CMK (cell line): ENCODE data around the genes GNAT1, RAD54L2 and IQCF5.

DNA sequence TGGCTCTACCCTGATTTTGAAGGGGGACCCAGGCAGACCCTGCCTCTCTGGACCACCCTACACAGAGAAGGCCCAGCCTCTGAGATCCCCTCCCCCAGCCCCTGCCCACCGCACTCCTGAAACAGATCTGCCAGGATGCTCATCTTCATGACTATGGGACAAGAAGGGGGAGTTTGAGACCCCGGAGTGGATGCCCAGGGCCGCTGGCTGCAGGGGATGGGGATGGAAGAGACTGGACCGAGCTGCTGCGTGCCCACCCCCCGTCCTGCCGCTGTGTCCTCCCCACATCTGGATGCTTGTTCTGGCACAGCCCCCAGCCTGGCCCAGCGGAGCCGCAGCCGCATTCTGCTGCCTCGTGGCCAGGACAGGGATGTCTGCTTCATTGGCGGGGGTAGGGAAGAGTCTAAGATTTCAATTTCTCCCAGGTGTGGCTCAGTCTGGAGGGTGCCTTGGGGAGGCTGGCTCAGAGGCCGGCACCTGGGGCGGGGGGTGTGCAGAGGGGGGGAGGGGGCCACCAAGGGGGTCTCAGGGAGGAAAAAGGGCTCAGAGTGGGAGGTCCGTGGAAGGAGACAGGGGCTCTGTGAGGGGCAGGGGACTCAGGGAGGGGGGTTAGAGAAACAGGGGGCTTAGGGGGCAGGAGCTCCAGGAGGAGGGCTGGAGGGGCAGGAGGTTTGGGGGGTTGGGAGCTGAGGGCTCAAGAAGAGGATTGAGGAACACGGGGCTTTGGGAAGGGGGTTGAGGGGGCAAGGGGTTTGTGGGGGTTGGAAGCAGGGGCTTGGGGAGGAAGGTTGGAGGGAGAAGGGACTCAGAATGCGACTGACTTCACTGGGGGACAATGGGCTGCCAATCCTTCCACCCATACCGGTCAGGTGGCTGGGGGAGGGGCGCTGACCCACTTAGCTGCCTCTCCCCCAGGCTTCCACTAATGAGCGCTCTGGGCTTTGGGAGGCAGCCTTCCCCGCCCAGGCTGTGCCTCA lies 30.1 kb upstream of the SEMA3F start:
- RRBS: no CpG with 5 or more reads among the region's 21 CpGs

DNA sequence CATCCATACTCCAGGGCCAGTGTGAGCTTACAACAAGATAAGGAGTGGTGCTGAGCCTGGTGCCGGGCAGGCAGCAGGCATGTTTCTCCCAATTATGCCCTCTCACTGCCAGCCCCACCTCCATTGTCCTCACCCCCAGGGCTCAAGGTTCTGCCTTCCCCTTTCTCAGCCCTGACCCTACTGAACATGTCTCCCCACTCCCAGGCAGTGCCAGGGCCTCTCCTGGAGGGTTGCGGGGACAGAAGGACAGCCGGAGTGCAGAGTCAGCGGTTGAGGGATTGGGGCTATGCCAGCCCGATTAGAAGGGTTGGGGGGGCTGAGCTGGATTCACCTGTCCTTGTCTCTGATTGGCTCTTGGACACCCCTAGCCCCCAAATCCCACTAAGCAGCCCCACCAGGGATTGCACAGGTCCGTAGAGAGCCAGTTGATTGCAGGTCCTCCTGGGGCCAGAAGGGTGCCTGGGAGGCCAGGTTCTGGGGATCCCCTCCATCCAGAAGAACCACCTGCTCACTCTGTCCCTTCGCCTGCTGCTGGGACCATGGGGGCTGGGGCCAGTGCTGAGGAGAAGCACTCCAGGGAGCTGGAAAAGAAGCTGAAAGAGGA lies at the start of gene GNAT1:
TSS of gene GNAT1 (plus strand) at position 424 of the 604 bp plus-strand sequence.
- RRBS: no CpG with 5 or more reads among the region's 7 CpGs

- RRBS: no CpG with 5 or more reads among the region's 3 CpGs
These were observed 15.9 kb downstream of the GNAI2 start for GRCh38 chr3:50251888-50252276.

- RRBS: no CpG with 5 or more reads among the region's 10 CpGs
These were observed 9.6 kb upstream of the SEMA3B start for GRCh38 chr3:50259422-50259715.

DNA sequence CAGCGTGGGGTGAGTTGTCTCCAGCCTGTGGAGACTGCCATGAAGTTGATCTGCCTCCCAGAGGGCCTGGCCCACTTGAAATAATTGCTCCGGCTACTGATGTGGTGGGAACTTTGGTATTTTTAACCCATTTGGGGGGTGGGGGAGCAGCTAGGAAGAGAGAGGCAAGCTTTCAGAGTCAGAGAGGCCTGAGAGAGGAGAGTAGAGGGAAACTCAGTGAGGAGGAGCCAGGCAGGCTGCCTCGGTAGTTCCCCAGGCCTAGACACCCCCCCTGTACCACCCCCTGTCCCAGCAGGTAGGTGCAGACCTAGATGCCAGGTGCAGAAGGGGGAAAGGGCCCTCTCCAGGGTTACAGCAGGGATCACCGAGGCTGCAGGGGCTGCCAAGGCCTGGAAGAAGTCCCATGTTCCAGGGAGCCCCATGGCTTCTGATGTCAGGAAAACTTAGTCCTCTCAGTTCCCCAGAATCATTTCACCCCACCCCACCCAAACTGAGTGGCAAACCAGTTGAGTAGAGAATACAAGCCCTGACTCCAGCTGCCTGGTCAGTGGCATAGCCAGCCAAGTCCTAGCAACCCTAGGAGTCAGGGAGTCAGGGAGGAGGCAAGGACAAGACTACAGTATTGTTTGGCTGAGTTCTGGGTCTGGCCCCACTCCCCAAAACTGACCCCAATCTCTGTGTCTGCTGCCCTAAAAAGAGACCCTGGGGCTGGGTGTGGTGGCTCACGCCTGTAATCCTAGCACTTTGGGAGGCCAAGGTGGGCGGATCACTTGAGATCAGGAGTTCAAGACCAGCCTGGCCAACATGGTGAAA lies 7.4 kb upstream of the SEMA3B start:
- RRBS: no CpG with 5 or more reads among the region's 6 CpGs

DNA sequence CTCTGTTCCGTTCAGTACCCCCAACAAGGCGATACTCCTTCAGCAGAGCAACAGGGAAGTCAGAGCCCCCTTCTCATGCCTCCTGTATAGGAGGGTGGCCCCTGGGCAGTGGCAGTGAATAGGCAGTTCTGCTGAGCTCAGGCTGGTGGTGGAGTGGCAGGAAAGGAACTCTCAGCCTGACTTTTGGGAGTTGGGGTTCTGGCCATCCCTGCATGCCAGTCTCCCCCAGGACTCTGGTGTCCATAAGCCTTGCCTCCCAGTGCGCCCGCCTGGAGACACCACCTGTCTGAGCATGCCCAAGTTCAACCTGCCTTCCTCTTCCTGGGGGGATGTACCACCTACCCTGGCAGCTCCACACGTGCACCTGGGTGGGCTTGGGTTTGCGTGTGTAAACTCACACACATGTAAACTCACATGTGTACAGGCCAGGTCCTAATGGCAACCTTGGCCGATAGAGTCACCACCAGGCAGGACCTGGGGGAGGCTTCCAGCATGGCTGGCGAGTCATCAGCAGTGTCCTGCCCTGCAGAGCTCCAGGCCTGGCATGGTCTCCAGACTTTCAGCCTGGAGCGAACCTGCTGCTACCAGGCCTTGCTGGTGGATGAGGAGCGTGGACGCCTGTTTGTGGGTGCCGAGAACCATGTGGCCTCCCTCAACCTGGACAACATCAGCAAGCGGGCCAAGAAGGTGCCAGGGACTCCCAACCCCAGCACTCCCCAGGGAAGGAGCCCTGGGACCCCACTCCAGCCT lies 826 bp downstream of the SEMA3B start:
- RRBS: no CpG with 5 or more reads among the region's 13 CpGs

DNA sequence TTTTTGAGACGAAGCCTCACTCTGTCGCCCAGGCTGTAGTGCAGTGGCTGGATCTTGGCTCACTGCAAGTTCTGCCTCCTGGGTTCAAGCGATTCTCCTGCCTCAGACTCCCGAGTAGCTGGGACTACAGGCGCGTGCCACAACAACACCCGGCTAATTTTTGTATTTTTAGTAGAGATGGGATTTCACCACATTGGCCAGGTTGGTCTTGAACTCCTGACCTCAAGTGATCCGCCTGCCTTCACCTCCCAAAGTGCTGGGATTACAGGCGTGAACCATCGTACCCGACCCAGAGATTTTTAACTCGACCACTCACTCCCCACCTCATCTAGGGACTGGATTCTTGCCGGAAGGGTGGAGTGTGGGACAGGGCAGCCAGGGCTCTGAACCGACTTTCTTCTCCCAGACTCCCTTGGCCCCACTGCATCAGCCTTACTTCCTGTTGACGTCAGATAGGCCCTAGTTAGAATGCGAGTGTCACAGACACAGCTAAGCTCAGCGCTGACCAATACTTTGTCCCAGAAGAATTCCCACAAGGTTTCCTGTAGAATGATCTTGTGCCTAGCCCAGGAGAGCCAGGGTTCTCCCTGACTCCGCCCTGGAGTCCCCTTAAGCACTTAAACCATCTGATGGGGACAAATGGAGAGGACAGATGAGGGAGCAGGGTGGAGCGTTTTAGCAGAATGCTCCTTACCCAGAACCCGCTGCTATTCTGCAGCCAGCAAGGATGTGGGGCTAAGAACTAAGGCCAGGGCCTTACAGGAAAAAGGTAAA lies 5.7 kb upstream of the TUSC2 start:
- RRBS: no CpG with 5 or more reads among the region's 20 CpGs

DNA sequence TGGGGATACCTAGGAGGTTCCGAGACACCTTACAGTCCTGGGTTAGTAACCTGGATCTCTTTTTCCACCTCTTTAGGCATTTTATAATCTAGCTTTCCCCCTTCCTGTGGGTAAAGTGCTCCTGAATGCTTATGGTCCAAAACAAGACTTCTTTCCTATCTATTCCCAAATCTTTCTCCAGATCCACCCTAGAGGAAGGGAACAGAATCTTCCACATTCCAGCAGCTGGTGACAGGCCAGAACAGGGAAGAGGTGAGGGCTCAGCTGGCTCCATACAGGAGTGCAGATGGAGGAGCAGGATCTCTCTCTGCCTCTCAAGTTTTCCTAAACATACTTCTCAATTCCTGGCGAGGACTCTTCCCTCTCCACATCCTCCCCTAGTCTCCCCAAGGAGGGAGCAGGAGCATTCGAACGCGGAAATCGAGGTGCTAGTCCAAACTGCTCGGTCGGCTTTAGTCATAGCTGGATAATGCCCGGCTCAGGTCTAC lies 4.2 kb downstream of the RASSF1 start:
- RRBS: 1% methylated on average over 1 of the region's 9 CpGs

DNA sequence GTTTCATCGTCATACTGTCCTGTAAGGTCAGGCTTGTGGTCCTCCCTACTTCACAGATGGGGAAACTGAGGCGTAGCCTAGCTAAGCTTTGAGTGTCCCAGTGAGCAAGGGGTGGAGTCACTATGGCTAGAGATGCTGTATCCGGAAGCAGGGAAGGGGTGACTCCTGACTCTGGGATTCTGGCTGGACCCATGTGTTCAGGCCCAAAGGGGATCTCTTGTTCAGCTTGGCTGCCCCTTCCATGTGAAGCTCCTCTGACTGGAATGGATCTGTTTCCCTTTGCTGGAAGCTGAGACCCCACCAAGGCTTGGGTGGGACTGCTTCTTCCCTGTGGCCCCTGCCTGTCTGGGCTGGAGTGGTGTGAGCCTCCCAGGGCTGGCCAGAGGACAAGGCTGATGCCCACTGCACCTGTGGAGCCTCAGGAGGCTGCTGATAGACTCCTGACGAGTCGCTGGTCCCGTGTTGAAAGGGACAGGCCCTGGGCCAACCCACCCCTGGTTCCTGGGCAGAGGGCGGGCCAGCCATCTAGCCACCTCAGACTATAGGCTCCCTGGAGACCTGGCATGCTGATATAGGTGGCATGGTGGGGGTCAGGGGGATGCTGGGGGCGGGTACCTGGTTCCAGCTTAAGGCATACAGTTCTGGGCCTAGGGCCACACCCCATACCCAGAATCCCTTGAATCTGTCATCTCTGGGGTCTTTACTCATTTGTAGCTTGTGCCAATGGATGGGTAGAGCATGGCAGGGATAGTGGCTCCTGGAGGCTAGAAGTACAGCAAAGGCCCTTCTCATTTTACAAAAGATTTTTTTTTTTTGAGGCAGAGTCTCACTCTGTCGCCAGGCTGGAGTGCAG lies 1.2 kb downstream of the MAPKAPK3 start:
- RRBS: no CpG with 5 or more reads among the region's 9 CpGs

GRCh38 chr3:50620365-50621279 lies 3.7 kb downstream of the MAPKAPK3 start:
- RRBS: no CpG with 5 or more reads among the region's 5 CpGs

DNA sequence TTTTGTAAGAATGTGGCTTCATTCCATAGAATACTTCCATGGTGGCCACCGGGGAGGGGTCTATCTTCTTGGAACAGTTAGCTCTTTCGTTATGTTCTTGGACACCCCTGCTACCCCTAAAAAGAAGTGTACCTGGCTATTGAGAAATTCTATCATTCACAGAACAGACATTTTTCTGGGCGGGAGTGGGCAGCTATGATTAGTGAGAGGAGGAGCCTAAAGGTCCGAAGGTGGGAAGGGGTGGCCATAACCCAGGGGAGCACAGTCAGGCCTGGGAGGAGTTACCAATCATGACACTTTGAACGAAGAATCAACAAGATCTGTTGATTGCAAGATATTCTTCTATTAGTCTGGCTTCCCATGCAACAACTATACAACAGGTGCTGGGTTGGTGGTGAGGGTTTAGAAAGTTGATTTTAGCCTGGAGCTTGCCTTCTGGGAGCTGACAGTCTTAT lies 1.3 kb upstream of the DOCK3 start:
- RRBS: no CpG with 5 or more reads among the region's 5 CpGs

DNA sequence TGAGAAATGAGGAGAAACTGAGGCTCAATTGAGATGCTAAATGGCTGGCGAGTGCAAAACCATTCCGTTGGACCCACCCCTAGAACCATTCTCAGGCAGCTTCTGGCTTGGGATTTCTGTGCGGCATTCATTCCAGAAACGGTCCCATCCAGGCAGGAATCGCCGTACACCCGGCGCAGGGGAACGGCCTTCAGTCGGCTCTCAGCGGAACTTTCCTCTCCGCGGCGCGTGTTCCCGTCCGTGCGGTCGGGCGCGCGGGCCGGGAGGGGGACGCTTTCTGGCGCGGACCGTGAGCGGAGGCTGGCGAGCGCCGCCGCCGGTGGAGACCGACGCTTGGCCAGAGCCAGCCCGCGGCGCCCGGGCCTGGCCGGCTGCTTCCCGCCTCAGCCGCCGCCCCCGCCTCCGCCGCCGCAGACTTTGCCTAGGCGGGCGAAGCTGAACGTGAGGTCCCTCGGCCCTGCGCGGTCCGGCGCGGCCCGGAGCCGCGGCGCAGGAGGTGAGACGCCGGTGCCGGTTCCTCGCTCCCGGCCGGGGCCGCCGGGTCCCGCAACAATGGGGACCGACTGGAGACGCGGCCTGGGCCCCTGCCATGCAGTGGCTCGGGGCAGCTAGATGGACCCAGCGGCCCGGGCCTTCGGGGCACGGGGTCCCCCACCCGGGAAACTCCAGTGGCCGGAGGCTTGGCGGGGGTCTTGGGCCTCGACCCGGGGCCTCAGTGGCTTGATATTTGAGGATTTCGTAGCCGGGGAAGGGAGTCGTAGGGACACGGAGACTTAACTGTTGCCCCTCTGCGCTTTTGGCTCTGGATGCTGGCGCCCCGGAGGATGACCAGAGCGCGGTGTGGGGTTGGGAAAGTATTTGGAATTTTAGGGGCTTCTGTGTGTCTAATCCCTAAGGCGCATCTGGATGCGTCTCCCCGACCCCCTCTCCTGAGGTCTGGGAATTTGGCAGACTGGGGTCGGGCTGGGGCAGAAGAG lies at the start of gene RAD54L2:
TSS of gene RAD54L2 (plus strand) at position 300 of the 977 bp plus-strand sequence.
- RRBS: 1% methylated on average over 54 of the region's 95 CpGs

DNA sequence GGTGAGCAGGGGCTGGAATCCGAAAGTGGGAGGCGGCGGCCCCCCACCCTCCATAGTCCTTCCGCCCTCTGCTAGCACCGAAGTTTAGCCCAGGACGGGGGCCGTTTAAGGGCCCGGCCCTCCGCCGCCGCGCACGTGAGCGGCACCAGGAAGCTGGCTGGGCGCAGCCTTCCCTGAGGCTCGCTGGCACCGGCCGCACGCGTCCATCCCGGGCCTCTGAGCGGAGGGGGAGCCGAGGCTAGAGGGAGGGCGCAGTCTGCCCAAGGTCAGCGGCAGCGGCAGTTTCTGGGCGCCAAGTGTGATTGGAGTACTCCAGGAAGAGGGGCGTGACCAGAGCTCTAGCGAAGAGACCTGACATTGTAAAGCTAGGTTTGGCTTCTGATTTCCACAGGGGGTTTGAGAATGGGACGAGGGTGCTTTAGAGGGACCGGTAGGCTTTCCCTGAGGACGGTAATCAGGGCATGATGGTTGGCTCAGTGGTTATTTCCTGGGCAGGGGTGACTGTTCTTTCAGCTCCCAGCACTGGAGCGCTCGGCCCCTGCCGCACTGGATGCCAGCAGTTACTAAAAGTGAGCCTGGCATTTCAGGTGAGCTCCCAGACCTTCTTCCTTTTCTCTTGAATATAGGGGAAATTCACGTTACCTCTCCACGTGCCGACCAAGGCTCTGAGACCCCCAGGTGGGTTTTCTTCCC lies 809 bp downstream of the TEX264 start:
- RRBS: 2% methylated on average over 11 of the region's 38 CpGs

DNA sequence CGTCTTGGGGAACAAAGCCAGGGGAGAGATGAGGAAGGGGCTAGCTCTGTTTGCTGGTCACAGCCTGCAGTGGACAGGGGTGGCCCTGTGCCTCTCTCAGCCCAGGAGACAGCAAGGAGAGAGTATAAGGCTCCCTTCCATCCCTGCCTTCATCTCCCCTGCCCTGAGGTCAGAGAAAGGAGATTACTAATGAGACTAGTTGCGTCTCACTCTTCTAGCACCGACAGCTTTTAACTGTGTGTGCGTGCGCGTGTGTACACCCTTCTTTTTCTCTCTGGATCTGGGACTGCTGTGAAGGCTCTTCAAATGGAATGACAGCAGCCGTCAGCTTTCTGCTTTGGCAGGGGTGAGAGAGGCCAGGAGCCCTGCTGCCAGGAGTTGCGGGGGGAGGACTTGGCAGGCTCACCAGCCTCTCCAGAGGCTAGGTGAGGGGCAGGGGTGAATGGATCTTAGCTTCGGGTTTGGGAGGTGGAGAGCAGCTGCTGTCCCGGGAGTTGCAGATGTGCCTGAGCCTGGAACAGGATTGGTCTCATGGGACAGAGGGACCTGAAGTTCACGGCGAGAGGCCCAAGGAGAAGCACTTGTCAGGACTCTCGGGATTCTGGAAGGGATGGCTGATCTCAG lies 16.4 kb downstream of the TEX264 start:
- RRBS: no CpG with 5 or more reads among the region's 13 CpGs

DNA sequence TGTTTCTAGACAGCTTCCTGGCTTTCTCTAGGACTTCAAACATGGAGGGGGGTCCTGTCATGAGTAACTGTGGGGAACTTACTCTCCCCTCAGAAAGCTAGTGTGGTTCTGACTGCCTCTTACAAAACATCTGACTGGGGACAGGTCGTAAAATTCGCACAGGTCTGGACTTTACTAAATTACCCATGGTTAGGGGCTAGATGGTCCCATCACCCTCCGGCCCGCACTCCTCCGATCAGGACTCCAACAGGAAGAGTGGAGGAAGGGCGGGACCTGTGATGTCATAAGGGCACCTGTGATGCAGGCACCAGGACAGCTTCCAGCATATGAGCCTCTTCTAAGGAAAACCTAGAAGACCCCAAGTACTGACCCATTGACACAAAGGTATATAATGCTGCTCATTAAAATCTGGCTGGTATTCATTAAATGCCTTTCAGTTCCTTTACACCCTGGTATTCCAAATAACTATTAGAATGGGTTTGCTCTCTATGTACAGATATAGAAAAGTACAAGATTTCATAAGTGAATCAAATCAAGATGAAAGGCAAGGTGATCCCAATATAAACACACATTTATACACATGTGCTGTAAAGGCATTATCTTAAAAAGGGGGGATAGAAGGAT lies at the start of gene IQCF5:
TSS of gene IQCF5 (minus strand) at position 257 of the 624 bp plus-strand sequence.
- RRBS: no CpG with 5 or more reads among the region's 6 CpGs

- RRBS: no CpG with 5 or more reads among the region's 18 CpGs
These were observed 1.7 kb downstream of the RPL29 start for GRCh38 chr3:51993524-51994770.

DNA sequence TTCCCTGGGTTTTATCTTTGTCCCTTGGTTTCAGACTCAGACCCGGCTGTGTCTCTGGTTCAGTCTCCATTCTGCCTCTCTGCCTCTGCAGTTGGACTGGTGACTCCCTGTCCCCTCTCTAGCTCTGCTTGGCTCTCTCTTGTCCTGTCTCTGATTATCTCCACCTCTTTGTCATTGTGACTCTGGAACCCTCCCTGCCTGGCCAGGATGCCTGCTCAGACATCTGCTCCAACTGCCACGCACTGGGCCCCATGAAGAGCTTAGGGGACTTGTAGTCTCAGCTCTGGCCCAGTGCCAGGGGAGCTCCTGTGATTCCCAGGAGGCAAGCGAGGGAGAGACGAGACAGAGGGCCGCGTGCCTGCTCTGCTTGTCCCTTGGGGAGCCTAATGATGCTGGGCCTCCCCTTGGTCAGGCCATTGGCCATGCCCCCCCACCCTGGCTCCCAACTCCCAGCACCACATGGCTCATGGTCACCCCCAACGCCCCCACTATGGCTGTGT lies 26.2 kb upstream of the RPL29 start:
- RRBS: no CpG with 5 or more reads among the region's 7 CpGs

DNA sequence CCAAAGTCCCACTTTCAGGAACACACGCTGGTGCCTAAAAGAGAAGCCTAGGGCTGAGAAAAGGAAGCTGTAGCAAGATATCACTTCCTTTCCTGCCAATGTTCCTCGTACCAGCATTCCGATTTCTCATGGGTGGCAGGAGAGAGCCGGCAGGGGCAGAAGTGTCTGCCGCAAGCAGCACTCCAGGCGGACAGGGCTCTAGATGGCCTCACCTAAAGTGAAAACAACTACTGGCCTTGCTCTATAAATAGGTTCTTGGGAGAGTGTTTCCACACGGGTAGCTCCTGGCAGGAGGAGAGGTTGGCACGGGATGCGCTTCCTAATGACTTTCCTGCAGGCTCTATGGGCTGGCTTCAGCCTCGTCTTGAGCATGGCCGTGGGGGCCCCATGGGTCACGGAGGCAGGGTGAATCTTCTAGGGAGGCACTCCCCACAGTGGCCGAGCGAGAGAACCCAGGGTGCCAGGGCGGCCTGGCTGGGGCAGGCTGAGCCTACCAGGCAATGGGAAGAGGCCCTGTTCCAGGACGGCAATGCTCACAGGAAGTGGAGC lies 14.4 kb upstream of the DUSP7 start:
- RRBS: no CpG with 5 or more reads among the region's 16 CpGs

GRCh38 chr3:52130960-52131426 lies 23.2 kb downstream of the POC1A start:
- RRBS: no CpG with 5 or more reads among the region's 11 CpGs

DNA sequence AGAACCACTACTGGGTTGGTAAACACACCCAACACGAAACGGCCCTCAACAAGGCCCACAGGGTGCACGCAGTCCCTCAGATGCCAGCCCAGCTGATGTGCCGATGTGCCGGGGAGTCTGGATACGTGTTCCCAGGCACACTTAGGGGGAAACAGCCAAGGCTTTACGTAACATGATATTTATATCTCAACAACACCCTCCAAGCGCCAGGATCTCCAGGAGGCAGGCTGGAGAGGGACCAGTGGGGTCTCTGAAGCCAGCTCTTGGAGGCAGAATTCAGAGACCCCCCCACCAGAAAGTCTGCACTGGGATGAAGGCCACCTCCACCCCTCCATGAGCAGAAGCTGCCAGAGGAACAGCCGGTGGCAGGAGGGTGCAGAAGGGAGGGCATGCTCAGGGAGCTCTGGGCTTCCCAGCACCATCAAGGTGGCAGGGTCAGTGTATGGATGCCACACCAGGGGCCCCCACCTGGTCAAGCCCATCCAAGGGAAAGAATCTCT lies 14.1 kb downstream of the POC1A start:
- RRBS: no CpG with 5 or more reads among the region's 9 CpGs